Penis (tissue), 1 donor: ENCODE measurements around a stretch of chr10.

DNA sequence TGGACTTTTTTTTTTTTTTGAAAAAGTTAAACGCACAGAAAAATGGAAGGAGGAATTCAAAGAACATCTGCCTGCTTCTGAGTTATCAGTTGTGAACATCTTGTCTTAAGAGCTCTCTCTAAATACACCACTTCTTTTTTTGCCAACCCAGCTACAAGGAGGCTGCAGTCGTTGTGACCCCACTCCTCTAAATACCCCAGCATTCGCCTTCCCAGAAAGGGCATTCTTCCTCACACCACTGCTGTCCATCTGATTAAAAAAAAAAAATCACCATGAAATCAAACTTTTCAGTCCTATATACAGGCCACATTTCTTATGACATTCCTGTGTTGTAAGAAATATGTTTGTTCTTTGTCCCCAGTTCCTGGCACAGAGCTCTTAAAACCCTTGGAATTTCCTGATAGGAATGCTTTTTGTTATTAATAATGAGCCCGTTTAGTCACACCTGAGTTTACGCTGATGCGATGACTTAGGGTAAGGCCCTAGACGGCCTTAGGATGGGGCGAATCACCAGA lies 17.3 kb downstream of the TSPAN15 start:
- PRO-cap, result no peak

DNA sequence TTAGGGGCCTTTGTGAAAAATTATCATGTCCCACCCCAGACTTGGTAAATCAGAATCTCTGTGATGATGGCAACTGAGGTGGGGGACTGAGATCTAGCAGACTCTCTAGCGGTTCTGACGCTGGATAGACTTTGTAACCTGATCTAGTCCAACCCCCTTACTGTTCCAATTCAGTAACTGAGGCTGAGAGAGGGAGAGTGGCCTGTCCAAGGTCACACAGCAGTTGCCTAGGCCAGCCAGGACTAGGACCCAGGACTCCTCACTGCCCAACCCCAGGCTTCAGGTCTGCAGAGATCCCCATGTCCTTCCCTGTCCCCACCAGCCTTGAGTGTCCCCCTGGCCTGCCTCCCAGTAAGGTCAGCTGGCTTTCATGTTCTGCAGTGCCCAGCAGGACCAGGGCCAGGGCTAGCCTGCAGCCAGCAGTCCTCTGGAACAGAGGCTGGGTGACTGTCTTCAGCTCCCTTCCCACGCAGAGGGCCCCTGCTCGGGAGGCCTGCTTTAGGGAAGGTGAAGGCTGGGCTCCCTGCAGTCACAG lies 71.6 kb upstream of the COL13A1 start:
- PRO-cap, result no peak

DNA sequence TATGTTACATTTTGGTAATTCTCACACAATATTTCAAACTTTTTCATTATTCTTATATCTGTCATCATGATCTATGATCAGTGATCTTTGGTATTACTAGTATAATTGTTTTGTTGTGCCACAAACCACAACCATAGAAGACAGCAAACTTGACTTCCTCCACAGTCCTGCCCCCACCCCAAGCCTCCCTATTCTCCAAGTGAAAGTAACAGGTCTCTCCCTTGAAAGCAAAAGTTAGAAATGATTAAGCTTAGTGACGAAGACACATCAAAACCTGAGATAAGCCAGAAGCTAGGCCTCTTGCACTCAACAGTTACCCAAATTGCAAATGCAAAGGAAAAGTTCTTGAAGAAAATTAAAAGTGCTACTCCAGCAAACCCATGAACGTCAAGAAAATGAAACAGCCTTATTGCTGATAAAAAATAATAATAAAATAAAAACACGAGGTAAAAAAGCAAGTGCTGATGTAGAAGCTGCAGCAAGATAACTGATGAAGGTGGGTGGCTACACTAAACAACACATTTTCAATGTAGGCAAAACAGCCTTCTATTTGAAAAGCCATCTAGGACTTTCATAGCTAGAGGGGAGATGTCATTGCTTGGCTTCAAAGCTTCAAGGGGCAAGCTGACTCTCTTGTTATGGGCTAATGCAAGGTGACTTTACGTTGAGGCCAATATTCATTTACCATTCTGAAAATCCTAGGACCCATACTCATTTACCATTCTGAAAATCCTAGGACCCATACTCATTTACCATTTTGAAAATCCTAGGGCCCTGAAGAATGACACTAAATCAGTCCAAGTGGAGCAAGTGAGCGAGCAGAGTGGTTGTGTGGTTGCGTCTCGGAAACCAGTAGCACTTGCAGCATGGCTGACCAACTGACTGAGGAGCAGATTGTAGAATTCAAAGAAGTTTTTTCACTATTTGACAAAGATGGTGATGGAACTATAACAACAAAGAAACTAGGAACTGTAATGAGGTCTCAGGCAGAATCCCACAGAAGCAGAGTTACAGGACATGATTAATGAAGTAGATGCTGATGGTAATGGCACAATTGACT lies 7.2 kb downstream of the SAR1A start:
- PRO-cap, result no peak

DNA sequence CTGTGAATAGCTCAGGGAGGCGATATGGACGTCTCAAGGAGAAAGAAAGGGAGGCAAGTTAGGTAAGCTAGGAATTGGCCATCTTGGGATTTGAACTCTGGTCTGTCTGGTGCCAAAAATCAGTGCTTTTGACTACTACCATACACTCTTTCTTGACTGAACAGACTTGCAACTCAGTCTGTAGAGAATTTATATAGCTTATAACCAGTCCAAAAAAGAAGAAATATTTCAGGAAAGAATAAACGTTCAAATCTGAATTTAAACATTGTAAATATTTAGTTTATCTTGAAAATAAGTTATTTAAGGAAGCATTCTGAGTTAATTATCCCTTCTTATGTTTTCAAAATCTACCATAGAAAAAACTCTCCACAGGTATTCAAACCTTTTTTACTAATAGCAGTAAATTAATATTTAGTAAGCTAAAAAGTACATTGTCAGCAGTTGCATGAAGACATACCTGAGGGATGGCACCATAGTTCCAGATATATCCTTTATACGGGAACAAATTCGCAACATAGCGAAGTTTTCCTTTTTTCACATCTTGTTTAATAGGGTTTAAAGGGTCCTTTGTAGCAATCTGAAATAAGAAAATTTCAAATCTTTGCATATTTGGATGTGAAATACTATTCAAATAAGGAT lies 15.8 kb downstream of the PPA1 start:
- PRO-cap, result no peak

- PRO-cap, result unidirectional peak, plus-strand start at chr10:70232440; bidirectional peak, plus-strand start at chr10:70232666, minus-strand start at chr10:70232550
Measured at GRCh38 chr10:70231781-70232962, 1.1 kb downstream of the PPA1 start.

DNA sequence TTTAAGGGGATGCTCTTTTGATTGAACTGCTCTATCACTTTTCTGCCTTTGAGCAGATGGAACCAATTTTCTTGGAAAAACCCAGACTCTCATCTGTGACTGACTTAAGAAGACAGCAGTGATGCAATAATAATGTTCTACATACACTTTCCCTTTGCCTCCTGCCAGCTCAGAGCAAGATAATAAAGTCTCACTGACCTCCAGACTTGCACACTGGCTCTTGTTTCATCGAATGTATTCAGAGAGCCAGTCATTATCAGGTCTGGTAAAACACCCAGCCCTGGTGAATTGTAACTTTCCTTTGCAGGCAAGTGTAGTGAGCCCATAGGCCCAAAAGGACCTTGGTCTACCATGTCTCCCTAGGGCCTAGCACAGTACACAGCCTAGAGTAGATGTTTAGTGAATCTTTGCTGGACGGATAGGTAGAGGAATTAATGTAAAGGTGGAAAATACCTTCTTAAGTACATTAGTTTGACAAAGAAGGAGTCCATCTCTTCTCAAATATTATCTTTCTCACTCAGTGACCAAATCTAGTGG lies 1.9 kb upstream of the PPA1 start:
- PRO-cap, result no peak

- PRO-cap, result no peak
Measured at GRCh38 chr10:70296396-70297013, 12.7 kb upstream of the NPFFR1 start.

DNA sequence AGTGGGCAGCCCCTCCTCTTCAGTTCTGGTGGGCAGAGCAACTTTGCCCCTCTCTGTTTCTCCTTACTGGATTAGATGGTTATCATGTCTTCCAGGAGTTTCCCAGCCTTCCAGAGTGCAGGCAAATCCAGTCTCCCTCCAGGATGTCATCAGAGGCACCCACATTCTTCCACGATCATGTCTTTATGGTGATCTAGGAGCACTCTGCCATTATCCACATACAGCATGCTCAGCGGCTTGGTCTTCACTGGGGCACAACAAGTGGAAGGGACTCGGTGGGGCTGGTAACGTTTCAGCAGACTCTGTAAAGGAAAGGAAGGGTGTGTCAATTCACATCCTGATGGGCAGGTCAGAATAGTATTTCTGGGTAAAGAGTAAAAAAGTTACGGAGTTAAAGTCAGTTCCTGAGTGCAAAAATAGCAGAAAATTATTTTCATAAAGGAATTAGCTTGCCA lies 8.7 kb downstream of the NODAL start:
- PRO-cap, result no peak

- PRO-cap, result no peak
Measured at GRCh38 chr10:70477604-70478205, 862 bp upstream of the PALD1 start.

GRCh38 chr10:70510141-70510542 lies 31.6 kb downstream of the PALD1 start:
- PRO-cap, result no peak

GRCh38 chr10:70610308-70610820 lies 7.8 kb upstream of the PRF1 start:
- PRO-cap, result no peak

GRCh38 chr10:70667219-70667952 lies 4.9 kb upstream of the ADAMTS14 start:
- PRO-cap, result no peak

DNA sequence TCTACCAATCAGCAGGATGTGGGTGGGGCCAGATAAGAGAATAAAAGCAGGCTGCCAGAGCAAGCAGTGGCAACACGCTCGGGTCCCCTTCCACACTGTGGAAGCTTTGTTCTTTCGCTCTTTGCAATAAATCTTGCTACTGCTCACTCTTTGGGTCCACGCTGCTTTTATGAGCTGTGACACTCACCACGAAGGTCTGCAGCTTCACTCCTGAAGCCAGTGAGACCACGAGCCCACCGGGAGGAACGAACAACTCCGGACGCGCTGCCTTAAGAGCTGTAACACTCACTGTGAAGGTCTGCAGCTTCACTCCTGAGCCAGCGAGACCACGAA lies 26.0 kb downstream of the PCBD1 start:
- PRO-cap, result no peak

GRCh38 chr10:71064544-71065010 lies 147.8 kb upstream of the UNC5B start:
- PRO-cap, result no peak

DNA sequence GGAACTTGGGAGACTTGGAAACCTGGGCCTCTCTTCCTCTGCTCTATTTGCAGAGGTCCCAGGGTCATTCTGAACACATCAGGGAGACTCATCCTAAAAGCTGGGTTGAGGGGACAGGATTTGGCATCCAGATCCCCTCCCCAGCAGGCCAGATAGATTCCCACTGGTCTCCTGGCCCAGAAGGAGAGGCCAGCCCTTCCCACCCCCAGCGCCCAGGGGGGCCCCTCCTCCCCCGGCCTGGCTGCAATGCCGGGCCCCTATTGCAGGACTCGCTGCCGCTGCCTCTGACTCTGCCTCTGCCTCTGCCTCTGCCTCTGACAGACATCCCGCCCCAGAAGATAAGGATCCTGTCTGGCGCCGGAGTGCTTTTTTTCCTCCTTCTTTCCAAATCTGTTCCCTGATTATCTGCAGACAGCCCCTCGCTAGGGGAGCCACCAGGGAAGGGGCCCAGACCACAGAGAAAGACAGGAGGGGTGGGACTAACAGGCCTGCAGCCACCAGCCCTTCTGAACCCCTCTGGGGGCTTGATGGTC lies 22.5 kb downstream of the UNC5B start:
- PRO-cap, result no peak

DNA sequence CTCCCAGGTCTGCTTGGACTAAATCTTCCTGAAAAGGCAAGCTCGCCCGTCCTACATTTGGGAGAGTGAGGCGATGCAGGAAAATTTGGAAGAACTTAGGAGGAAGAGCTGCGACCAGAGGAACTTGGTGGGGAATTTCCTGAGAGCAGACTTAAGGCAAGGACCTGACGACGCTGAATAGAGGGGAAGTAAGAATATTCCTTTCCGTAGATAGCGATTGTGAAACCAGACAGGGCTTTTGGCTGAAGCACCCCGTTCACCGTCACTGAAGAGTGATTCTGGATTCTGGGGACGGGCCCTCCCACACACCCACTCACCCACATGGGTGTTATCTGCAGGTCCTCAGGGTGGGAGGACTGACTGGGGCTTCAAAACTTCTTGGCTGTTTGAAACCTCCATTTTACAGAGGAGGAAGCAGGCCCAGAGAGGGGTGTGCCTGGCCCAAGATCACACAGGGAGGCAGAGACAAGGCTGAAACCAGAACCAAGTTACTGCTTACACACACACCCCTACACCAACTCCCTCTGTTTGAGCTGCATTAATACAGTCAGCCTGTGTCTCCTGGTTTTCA lies 37.3 kb upstream of the CDH23 start:
- PRO-cap, result no peak

- PRO-cap, result no peak
Measured at GRCh38 chr10:71397316-71397806, 641 bp downstream of the CDH23 start.

GRCh38 chr10:71397848-71398296 lies 1.2 kb downstream of the CDH23 start:
- PRO-cap, result unidirectional peak, minus-strand start at chr10:71397966

- PRO-cap, result no peak
Measured at GRCh38 chr10:71621611-71622944, 97.5 kb downstream of the C10orf105 start.

GRCh38 chr10:71709105-71709481 lies 10.5 kb downstream of the C10orf105 start:
- PRO-cap, result no peak